Subcutaneous preadipocyte (primary cell): ENCODE data around the genes YAP1, MMP27, MMP10, MMP12 and DYNC2H1.

DNA sequence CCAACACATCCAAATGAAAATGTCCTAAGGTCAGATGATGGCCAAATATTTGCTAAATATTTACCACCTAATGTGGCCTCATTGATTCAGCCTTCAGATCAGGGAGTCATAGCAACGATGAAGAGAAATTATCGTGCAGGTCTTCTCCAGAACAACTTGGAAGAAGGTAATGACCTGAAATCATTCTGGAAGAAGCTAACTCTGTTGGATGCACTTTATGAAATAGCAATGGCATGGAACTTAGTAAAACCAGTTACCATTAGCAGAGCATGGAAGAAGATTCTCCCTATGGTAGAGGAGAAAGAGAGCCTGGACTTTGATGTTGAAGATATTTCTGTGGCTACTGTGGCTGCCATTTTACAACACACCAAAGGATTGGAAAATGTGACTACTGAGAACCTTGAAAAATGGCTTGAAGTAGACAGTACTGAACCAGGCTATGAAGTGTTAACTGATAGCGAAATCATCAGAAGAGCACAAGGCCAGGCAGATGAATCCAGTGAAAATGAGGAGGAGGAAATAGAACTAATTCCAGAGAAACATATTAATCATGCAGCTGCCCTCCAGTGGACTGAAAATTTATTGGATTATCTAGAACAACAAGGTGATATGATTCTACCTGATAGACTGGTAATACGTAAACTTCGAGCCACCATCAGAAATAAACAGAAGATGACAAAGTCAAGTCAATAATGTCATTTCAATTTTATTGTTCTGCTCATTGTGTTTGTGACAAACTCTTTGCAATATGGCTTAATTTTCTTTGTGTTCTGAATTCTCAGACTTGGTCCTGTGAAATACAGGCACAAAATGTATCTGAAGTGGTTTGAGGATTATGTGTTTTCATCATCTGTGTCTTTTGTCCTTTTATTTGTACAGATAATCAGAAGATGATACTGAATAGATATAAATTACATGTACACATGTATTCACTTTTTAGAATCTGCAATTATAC is 2.0 kb downstream of the JRKL start:
- CAGE, long polyA plus RNA: no peak

DNA sequence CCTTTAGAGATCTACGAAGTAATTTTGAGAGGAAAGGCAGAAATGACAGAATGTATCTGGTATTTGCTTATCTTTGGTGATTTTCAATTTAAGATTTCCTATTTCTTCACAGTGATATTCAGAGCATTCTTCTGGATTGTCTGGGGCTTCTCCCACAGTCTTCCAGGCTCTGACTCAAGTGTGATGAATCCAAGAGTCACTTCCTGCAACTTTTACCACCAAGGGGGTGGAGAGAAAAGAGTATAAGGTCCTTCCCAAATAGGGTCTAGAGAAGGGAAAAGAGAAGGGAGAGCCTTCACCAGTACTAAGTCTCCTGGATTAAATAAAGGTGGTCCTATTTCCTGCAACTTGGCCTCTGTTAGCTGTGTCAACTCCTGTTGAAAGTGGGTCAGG is 1054.6 kb upstream of the CNTN5 start:
- CAGE, long polyA plus RNA: no peak

DNA sequence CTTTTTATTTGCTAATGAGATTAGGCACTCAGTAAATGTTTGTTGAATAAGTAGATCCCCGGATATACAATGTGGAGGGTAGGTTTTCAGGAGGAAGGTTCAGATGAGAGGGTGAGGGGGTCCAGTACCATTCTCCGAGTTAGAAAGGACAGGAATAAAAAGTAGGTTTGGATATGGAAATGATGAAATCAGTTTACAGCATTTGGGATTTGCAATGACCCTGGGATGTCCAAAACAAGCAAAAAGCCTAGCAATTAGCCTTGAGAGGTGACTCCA is 101.5 kb upstream of the ARHGAP42 start:
- CAGE, long polyA plus RNA: no peak

GRCh38 chr11:100686335-100686919 is 661 bp upstream of the ARHGAP42 start:
- CAGE, long polyA plus RNA: no peak

- CAGE, long polyA plus RNA: no peak
These were observed 1.5 kb downstream of the TRPC6 start for GRCh38 chr11:101582023-101583046.

DNA sequence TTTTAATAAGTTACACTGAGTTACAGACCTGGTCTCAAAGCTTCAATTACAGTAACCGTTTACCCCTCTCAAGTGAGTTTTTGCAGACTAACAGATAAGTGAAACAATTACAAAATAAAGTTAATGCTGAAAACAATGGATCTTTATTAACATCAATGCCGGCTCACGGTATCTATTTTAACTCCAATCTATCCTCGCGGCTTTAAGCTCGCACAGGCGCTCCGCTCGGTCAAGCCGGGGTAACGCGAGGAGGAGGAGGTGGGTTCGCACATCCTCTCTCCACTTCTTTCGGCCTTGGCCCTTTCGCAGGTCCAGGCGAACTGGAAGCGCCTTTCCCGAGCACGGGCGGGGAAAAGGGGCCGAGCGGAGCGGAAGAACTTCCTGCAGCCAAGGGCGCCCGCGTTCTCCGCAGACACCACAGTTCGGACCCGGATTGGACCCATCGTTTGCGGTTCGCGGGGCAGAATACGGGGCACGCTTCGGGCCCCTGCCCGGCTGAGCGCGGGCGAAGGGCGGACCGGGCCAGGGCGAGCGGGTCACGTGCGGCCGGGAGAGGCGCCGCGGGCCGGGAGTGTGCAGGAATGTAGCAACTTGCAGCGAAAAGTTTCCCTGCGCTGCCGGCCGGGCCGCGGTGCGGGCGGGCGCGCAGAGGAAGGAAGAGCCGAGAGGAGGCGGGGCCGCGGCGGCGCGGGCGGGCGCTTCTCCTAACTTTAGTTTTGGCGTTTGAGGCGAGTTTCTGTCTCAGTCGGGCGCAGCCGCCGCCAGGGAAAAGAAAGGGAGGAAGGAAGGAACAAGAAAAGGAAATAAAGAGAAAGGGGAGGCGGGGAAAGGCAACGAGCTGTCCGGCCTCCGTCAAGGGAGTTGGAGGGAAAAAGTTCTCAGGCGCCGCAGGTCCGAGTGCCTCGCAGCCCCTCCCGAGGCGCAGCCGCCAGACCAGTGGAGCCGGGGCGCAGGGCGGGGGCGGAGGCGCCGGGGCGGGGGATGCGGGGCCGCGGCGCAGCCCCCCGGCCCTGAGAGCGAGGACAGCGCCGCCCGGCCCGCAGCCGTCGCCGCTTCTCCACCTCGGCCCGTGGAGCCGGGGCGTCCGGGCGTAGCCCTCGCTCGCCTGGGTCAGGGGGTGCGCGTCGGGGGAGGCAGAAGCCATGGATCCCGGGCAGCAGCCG is at the start of gene YAP1:
Gene YAP1, plus strand, starts transcription at position 741 of the 1,163 bp plus-strand sequence.
- CAGE, long polyA plus RNA: no peak

- CAGE, long polyA plus RNA: no peak
These were observed 3.6 kb downstream of the YAP1 start for GRCh38 chr11:102113777-102114361.

GRCh38 chr11:102195831-102196651 is 85.8 kb downstream of the YAP1 start:
- CAGE, long polyA plus RNA: no peak

DNA sequence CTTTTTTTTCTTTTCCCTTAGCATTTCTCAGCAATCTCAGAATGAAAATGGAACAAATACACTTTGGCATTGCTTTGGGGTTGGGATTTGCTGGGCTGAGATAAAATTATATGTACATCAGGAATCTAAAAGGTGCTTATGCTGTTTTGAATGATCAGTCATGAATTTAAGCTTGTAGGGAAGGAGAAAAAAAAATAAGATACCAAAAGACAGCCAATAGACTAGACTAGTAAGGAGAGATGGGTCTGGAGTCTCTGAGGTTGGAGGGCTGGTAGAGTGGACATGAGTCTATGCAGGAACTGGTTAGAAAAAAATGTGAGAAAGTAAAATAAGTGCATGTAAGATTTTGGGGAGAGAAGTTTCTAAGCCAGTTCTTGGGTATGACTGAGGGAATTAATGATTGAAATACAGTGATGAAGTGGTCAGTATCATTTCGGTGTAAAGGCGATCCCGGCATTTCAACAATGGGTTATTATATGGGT is 96.8 kb upstream of the BIRC3 start:
- CAGE, long polyA plus RNA: no peak

DNA sequence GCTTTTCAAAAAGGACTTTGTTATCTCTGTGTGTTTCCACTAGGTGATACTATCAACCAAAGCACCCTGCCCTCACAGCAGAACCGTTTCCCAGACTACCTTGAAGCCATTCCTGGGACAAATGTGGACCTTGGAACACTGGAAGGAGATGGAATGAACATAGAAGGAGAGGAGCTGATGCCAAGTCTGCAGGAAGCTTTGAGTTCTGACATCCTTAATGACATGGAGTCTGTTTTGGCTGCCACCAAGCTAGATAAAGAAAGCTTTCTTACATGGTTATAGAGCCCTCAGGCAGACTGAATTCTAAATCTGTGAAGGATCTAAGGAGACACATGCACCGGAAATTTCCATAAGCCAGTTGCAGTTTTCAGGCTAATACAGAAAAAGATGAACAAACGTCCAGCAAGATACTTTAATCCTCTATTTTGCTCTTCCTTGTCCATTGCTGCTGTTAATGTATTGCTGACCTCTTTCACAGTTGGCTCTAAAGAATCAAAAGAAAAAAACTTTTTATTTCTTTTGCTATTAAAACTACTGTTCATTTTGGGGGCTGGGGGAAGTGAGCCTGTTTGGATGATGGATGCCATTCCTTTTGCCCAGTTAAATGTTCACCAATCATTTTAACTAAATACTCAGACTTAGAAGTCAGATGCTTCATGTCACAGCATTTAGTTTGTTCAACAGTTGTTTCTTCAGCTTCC is 87.5 kb upstream of the BIRC3 start:
- CAGE, long polyA plus RNA: no peak

DNA sequence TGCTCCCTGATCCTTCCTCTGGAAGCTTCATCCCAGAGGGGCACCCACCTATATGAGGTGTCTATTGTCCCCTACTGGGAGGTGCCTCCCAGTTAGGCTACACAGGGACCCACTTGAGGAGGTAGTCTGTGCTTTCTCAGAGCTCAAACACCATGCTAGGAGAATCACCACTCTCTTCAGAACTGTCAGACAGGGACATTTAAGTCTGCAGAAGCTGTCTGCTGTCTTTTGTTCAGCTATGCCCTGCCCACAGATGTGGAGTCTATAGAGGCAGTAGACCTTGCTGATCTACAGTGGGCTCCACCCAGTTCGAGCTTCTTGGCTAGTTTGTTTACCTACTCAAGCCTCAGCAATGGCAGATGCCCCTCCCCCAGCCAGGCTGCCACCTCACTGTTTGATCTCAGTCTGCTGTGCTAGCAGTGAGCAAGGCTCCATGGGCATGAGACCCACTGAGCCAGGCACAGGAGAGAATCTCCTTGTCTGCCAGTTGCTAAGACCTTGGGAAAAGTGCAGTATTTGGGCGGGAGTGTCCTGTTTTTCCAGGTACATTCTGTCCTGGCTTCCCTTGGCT is 16.5 kb upstream of the BIRC3 start:
- CAGE, long polyA plus RNA: no peak

DNA sequence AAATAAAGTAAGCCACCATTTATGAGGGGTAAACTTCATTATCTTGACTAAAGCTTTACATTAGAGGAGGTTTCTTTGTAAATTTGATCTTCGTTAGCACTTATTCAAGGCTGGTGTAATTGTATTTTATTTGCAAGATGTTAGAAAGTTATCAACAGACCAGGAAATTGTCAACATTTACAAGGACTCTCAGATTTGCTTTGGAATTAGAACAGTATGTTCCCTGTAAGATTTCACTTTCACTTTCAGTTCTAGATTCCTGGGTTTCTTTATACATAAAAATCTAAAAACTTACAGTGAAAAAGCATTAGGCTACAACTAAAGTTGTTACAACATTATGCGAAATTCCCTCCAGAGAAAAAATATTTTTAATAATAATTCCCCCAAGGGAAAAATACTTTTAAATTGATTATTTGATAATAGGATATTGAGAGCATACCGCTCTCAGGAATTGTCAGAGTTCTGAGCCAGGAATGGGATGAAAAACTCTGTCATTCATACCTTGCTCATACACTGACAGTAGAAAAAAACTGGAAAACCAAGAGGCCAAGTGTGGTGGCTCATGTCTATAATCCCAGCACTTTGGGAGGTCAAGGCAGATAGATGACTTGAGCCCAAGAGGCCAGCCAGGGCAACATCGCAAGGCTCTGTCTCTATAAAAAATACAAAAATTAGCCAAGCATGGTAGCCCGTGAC is 4.5 kb upstream of the BIRC3 start:
- CAGE, long polyA plus RNA: no peak

GRCh38 chr11:102416805-102417365 is 35.7 kb downstream of the TMEM123 start:
- CAGE, long polyA plus RNA: no peak

DNA sequence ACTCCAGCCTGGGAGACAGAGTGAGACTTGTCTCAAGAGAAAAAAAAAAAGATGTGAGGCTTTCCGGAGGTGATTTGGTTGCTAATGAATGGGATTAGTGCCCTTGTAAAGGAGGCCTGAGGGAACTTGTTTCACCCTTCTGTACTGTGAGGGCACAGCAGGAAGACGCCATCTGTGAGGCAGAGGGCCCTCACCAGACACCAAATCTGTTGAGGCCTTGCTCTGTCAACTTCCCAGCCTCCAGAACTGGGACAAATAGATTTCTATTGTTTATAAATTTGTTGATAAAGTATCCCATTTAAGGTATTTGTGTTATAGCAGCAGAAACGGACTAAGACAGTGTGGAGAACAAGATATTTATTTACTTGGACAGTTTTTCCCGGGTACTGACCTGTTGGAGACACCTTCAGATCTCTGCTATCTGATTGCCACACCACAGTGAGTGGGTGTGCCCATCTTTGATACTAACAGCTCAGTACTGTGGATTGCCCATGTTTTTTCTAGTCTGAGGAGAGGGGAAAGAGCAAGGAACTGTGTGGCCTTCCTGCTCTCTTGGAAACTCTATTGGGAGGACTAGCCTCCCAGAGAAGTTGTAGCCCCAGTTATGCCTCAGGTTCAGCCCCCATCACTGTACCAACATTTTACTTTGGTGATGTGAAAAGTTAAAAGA is 2.2 kb upstream of the TMEM123 start:
- CAGE, long polyA plus RNA: no peak

GRCh38 chr11:102476757-102477206 is 24.2 kb upstream of the TMEM123 start:
- CAGE, long polyA plus RNA: no peak

DNA sequence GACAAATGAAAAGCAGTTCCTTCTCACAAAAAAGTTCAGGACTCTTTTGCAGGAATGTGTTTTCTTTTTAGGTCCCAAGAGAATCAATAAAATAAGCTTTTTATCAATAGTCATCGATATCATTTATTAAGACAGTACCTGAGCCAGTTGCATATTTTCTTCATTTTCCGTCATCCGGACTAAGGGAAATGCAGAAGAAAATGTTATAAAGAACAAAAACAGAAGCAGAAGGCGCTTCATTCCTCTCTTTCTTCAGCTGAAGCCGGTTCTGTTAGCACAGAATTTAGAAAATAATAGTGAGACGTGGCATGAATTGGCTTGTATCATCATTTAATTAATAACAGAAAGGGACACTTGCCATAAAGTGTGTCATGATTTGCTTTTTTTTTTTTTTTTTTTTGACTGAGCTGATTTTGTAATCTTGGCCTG is at the start of gene MMP27:
Gene MMP27, minus strand, starts transcription at position 295 of the 429 bp plus-strand sequence.
- CAGE, long polyA plus RNA: no peak

DNA sequence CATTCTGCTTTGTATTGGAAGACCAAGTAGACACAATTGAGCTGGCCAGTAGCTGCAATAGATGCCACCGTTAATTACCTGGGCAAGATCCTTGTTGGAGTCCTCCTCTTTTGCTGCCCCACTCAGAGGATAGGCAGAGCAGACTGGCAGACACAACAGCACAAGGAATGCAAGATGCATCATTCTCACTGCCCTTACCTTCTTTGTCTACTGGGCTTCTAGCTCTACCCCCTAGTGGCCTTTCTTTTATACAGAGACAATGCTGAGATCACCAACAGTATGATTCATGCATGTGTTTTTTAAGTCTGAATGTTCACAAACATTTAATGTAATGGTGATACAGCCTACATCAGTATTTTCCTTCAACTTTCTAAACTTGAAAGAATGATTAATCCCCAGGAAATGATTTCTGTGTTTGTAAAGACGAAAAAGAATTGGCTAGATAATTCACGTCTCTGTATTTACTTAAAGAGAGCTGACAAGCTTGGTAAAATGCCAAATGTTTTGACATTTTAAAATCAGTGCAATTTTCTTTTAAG is at the start of gene MMP10:
Gene MMP10, minus strand, starts transcription at position 220 of the 539 bp plus-strand sequence.
- CAGE, long polyA plus RNA: no peak

DNA sequence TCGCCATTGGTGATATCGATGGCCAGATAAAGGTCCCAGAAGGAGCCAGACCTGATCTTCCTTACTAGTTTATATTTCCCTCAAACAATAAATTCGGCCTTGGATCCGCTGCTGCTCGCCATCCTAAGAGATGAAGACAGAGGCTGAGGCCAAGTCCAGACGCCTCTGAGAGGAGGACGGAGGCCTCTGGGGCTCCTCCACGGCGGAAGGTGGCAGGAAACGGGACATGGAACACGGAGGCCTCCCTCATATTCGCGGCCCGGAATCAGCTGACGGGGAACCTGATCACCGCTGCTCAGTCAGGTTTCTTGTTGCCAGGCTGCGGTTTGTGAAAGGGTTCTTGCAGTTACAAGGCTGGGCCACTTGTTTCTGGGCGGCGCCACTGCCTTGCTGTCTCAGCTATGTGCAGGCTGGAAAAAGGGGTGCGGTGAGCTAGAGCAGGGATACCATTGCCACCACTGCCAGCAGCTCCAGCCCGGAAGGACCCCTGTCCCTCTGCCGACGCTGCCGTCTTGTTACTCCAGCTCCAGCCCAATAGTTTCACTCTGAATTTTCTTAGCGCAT is 9.9 kb upstream of the MMP1 start:
- CAGE, long polyA plus RNA: no peak

DNA sequence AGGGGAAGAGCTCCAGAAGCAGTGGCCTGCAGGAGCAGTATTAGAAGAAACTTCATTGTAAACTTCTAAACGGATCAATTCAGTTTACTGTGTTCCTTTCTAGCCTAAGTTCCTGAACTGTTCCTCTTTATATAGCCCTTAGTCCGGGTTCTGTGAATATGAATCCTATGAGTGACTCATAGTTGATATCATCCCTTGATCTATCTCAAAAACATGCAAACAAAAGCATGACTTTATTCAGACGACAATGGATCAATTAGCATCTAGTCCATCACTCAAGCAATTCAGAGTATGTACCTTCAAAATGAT is at the start of gene MMP12:
Gene MMP12, minus strand, starts transcription at position 101 of the 309 bp plus-strand sequence.
- CAGE, long polyA plus RNA: no peak

GRCh38 chr11:103109076-103109982 is at the start of gene DYNC2H1:
DYNC2H1 (plus strand) TSS chr11:103109426.
- CAGE, long polyA plus RNA: no peak